NT2/D1 (cell line): Measurements from ENCODE around the gene TMEM200C.

GRCh38 chr18:3603300-3603404 is 153.2 kb downstream of the TGIF1 start:
- RRBS, 2 experiments, result no CpG with 5 or more reads among the region's 1 CpG

DNA sequence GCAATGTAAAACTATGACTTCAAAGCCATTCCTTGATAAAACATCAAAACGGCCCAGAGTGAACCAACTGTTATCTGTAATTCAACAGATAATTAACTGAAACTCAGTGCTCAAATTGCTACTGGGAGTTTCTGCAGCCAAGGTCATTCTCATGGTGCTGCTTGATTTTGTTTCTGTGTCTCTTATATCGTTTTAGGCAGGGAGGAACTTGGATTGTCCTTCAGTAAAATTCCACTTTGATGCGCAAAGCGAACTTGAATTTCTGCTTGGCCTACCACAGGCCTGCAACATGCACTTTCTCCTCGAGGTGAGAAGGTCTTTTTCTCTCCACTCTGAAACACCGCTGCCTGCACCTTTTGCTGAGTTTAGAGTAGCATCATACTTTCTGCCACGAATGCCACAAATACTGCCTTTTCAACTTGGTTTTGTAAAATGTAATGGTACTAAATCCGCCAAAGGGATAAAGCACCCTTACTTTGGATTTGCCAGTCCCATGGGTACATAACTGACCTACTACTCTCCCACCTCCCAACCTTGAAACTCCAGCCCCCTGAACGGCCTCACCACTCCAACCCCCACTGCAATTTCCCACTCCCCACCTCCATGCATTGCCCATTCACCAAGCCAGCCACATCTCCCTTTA is 204.7 kb downstream of the TGIF1 start:
- RRBS, 2 experiments, result no CpG with 5 or more reads among the region's 9 CpGs

- RRBS, 2 experiments, result no CpG with 5 or more reads among the region's 11 CpGs
These were observed 205.4 kb downstream of the TGIF1 start for GRCh38 chr18:3655267-3655973.

GRCh38 chr18:3659844-3660211 is 209.9 kb downstream of the TGIF1 start:
- RRBS, 2 experiments, result no CpG with 5 or more reads among the region's 6 CpGs

DNA sequence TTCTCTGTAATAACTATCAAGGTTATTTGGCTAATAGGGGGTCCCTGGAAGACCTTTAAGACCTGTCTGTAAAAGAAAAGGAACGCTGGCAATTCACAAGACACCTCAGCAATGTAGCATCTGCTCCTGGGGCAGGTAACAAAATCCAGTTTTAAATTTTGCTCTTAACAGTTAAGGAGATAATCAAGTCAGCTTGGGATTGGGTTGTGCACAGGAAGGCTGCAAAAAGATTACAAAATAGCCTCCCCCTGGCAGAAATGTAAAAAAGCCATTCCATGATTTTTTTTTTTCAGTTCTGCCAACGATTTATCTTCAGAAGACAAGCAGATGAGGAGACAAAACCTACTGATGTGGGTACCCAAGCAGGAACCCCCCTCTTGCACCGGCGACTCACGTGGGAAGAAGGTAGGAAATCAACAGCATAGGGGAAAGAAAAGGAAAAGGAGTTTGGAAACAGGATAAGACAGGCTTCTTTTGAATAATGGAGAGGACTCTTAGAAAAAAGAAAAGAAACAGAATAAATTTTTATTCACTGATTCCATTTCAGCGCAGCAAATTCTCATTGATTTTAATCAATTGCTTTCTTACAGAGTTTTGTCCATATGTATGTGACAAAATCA is 462.2 kb downstream of the DLGAP1 start:
- RRBS, 2 experiments, result no CpG with 5 or more reads among the region's 6 CpGs

DNA sequence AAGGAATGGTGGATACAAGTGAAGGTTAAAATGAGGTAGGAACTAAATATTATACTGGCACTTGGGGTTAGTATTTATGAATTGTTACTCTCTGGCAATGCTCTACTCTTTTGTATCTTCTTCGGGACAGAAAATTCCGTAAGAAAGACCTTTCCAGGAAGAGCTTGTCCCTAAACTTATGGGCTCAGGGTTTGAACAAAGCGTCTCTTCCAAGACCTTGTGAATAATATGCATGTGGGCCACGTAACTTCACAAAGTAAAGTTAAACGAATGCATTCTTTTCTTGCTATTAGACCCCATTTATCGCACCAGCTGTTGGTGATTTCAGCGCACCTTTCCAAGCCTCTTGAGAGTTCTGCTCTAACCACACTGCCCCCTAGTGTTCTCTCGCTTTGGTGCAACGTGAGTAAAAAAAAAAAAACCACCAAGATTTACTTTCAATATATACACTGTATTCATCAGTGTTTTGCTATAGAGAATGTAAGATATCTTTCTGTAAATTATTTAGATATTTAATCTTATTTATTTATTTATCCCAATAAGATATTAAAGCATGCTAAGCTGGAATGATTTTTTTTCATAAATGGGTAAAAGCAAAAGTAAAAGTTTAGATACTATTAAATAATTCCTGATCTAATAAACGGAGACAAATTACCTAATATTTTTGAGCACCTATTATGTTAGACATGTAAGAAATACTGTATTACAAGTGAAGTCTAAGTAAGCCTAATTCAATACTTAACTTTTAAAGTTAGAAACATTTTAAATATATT is 459.6 kb downstream of the DLGAP1 start:
- RRBS, 2 experiments, result no CpG with 5 or more reads among the region's 10 CpGs

- RRBS, 2 experiments, result no CpG with 5 or more reads among the region's 4 CpGs
These were observed 1.2 kb downstream of the ZBTB14 start for GRCh38 chr18:5294444-5294673.

- RRBS, 2 experiments, result no CpG with 5 or more reads among the region's 12 CpGs
These were observed 99.3 kb upstream of the ZBTB14 start for GRCh38 chr18:5394615-5395408.

GRCh38 chr18:5488740-5489479 is 54.9 kb downstream of the EPB41L3 start:
- RRBS, 2 experiments, result 96% methylated on average over 11 to 17 of the region's 26 CpGs

- RRBS, 2 experiments, result under 1 to 2% methylated on average over 73 to 77 of the region's 112 CpGs
These were observed at the start of gene TMEM200C for GRCh38 chr18:5894956-5895795. Gene TMEM200C (minus strand): TSS chr18:5895522.

- RRBS, 2 experiments, result no CpG with 5 or more reads among the region's 4 CpGs
These were observed 163.5 kb upstream of the TMEM200C start for GRCh38 chr18:6058885-6059221.

DNA sequence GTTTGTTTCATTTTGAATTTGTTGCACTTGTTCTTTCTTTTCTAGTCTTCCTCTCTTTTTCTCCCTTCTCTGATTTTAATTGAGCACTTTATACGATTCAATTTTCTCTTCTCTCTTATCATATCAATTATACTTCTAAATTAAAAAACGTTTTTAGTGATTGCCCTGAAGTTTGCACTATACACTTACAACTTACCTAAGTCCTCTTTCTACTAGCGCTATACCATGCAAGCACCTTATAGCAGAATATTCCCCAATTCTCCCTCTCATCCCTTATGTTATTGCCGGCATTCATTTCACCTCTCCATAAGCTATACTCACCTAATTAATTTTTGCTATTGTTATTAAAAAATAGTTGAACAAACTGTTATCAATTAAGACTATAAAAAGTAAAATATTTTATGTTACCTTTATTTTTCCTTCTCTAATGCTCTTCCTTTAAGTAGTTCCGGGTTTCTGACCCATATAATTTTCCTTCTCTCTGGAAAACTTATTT is 166.4 kb upstream of the TMEM200C start:
- RRBS, 2 experiments, result 94% methylated on average over 2 of the region's 5 CpGs; no CpG with 5 or more reads in 1 of the 2 experiments

- RRBS, 2 experiments, result no CpG with 5 or more reads among the region's 8 CpGs
These were observed 52.0 kb downstream of the L3MBTL4 start for GRCh38 chr18:6362860-6363059.

GRCh38 chr18:6413493-6414451 is 939 bp downstream of the L3MBTL4 start:
- RRBS, 2 experiments, result under 1 to 16% methylated on average over 12 to 20 of the region's 58 CpGs

DNA sequence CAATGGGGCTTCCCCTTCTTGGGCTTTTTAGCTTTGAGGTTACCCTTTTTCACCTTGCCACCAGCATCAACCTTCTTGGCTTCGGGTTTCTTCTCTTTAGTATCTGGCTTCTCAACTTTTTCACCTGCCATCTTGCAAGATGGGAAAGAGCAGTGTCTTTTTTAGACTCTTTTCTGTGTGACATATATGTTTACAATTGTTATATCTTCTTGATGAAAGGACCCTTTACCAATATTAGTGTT is 48.1 kb upstream of the L3MBTL4 start:
- RRBS, 2 experiments, result no CpG with 5 or more reads among the region's 1 CpG

DNA sequence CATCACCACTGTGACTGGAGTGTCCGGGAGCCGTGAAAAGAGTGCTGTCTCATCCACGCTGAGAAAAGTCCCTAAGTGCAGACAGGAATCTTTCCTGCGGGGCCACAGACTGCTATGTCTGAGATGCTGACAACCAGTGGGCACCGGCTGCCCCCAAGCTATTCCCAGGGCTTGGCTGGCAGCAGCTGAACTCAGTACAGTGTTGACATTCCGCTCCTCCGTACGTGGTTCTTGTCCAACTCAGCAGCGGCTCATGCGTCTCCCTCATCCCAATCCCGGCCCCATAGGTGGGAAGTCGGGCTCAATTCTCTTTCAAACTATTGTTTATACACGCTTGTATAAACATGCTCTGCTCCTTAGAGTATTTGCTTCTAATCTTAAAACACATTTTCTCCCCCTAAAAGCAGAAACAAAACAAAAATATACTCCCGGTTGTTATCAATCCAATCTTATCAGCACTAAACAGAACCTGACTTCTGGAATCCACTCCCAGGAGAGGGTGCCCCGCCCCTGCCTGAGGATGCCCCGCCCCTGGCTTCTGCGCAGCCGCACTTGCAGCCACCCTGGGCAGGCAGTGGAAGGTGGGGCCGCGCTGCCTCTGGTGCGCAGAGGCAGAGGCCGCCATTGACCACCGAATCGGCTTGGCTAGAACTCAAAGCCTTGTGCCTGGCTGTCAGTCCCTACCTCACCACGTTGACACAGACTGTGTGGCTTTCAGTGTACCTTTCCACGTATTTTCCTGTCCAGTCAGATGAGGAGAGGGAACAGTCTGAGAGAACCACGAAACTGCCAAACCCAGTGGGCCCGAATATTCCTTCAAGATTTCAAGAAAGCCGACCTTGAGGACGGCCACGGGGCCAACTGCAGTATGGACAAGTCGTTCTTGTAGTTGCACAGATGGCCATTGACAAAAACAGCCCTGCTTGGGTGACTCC is 46.5 kb upstream of the ARHGAP28 start:
- RRBS, 2 experiments, result 96% methylated on average over 3 of the region's 32 CpGs; no CpG with 5 or more reads in 1 of the 2 experiments

DNA sequence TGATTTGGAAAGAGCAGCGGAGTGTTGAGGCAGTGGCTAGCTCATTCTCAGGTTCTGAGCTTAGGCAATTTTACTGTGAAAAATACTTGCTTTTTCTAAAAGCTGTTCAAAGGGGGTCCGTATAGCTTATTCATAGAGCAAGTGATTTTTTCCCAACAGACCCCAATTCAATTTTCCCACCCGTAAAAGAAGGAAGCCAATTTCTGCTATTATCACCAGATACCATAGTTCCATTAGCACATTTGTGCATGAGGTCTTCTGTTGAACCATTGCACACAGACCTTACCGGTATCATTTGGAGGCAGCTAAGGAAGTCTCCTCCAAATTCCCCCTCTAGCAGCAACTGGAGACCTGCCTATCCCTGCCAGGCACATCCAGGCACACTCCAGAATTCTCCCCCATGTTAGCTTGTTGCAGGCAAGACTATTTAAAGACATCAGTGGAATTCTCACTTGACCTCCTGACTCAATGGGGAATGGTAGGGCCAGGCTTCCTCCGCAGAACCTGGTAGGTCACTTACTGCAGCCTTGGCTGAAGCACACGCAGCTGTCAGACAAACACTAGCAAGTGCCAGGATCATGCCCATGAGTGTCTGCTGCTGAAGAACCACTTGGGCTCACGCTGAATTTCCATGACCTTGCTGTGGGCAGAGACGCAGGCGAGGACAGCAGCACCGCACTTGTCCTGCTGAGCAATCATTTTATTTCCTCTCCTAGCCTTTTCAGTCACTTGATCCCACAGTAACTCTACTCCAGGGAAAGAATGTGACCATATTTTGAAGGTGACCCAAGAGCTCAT is 3.1 kb downstream of the LRRC30 start:
- RRBS, 2 experiments, result no CpG with 5 or more reads among the region's 10 CpGs

- RRBS, 2 experiments, result no CpG with 5 or more reads among the region's 4 CpGs
These were observed 59.3 kb downstream of the LRRC30 start for GRCh38 chr18:7290191-7290569.

DNA sequence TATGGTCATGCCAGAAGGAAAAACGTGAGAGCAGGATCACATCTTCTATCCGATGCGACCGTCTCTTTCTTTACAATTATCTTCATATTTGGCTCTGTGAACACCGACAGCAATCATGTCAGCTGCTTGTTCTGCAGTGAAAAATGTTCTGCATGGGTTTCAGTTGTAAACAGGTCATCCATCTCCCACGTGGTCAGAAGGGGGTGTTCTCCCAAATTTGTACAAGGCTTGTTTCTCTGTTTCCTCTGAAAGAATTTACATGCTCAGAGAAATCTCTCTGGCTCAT is 106.2 kb upstream of the PTPRM start:
- RRBS, 2 experiments, result no CpG with 5 or more reads among the region's 6 CpGs

DNA sequence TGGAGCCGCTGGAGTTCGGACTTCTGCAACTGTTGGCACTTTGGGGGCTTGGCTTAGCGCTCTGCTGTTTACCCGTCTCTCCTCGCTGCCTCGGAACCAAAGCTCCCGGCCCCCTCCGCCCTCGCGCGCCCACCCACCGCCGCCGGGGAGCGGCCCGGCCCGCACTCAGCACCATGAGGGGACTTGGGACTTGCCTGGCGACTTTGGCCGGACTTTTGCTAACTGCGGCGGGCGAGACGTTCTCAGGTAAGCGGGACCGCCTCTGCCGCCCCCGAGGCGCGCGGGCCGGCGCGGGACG is 479 bp downstream of the PTPRM start:
- RRBS, 2 experiments, result under 1 to 2% methylated on average over 23 of the region's 34 CpGs